Calu3 (cell line): Measurements from ENCODE around the genes KIF15, SACM1L and CCR5.

DNA sequence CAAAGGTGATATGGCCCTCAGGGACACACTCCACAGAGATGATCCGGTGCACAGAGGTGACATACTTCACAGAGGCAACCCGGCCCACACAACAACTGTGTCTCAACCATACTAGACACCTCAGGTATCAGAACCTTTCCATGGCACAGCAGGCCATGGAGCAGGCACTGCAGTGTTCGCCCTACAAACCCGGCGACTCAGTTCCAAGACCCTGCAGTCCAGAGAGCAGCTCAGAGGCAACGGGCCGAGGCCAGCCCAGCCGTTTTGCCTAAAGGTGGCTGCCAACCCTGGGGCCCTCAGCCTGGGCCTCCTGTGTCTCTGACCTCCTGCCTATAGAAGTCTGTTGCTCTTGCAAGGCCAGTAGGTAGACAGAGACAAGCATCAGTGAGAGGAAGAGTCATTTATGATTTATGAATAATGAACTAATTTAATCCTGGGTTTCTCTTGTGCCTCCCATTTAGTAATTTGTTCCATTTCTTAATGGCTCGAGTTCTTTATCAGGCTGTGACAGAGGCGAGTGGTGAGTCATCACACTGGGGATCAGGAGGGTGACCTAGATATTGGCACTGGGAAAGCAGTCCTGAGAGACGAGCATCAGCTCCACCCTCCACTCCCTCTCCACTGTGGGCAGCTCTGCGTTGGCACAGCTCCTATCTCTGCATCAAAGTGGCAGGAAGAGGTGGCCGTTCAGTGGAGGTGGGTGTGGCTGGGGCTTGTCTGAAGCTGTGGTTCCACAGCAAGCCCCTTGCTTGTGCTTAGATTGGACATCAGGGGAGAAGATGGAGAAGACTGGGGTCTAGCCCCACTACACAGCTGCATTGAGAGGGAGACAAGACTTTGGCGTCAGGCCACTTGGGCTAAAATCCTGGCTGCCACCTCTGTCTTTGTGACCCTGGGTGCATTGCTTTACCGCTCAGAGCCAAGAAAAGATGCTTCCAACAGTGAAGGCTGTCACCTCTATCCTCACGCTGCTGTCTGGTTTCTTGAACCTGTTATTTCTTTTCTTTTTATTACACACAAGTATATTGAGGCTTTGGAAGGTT lies 79.9 kb downstream of the ABHD5 start:
- PRO-cap = no peak

GRCh38 chr3:43999289-43999967 lies 242.3 kb upstream of the TOPAZ1 start:
- PRO-cap = bidirectional peak, plus-strand start at chr3:43999332, minus-strand start at chr3:43999136

DNA sequence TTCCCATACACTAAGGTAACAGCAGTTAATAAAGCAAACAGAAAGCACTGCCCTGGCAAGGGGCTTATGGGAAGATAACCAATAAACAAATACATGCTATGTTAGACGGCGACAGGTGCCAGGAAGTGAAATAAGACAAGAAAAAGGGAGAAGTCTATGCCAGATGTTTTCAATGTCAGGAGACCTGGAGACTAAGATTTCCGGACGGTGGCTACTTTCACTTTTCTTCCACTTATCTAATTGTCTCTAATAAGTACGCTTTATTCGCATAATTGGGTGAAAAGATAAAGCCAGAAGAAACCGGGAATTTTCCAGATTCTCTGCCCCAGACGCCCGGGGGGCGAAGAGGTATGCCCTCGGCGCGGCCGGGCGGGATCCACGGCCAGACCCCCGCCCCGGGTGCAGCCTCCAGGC lies 32.6 kb upstream of the ZNF445 start:
- PRO-cap = unidirectional peak, plus-strand start at position 133 of the sequence

DNA sequence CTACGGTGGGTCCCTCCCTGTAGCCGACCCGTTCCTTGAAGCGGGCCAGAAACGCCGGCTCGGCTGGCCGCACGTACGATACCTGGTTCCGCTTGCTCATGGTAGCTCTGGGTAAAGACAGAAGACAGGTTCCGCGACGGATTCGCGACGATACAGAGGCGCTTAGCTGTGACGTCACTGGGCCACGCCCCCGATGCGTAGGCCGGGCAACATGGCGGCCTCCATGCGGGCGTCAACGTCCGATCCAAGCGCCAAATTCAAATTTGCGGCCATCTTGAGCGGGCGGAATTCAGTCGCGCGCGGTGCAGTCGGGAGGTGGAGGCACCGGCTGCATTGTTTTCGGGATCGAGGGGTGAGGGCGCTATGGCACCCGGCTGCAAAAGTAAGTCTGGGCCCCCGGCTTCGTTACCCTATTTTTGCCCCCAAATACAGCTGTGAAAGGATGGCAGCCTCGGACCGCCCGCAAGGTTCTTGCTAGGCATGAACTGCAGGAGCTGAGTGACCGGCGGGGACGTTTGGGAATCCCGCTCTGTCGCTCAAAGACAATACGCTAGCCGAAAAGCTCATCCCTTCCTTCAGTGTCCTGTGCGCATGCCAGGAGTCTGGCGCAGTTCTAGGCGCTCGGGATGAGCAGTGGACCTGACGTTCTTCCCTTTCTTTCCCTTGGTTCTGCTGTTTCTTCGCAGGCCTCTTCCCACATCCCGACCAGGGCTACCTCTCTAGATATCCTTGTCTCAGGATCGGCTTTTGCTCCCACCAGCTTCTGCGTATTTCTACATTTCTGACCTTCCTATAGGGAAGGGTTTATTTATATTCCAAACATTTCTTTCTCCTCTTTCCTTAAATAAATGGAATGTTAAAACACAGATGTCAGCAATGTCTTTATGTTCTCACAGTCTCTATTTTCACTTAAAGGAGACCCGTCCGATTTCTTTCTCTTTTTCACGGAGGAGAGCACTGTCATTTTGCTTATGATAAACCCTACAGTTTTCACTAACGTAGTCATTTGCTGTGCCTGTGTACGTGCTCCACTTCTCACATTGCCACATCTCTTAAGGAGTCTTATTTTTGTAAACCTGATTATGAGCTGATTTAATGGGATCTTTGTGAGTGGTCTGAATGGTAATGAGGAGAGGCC lies at the start of gene KIF15:
TSS of gene KIF15 (plus strand) at position 292 of the 1,138 bp plus-strand sequence.
- PRO-cap = bidirectional peak, plus-strand start at position 292 of the sequence, minus-strand start at position 100 of the sequence; unidirectional peak, minus-strand start at position 671 of the sequence

DNA sequence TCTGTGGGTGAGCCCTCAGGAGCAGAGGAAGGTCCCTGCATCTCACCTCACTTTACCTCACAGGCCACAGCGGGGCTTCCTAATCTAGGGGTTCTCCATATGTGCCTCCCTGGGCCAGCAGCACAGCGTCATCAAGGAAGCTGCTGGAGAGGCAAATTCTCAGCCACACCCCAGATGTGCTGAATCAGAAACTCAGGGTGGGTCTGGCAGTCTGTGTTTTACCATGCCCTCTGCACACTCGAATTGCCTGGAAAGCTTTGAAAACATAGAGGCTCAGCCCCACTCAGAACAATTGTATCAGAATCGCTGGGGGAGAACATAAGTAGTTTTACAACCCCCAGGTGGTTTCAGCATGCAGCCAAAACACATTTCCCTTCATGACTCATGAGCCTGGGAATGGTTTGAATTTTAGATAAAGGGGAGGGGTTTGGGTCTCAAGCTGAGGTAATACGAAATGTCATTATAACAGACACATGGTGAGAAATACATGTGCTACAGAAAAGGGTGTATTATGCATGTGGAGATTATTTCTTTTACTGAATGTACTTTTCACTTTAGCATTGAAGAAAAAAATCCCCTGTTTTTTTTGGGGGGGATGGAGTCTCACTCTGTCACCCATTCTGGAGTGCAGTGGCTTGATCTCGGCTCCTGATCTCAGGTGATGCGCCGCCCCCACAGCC lies 9.6 kb downstream of the TGM4 start:
- PRO-cap = bidirectional peak, plus-strand start at position 209 of the sequence, minus-strand start at position 133 of the sequence; bidirectional peak, plus-strand start at position 460 of the sequence, minus-strand start at position 294 of the sequence

- PRO-cap = no peak
Measured at GRCh38 chr3:44915722-44916234, 41.4 kb downstream of the TGM4 start.

- PRO-cap = no peak
Measured at GRCh38 chr3:44977129-44977604, 1.1 kb downstream of the EXOSC7 start.

DNA sequence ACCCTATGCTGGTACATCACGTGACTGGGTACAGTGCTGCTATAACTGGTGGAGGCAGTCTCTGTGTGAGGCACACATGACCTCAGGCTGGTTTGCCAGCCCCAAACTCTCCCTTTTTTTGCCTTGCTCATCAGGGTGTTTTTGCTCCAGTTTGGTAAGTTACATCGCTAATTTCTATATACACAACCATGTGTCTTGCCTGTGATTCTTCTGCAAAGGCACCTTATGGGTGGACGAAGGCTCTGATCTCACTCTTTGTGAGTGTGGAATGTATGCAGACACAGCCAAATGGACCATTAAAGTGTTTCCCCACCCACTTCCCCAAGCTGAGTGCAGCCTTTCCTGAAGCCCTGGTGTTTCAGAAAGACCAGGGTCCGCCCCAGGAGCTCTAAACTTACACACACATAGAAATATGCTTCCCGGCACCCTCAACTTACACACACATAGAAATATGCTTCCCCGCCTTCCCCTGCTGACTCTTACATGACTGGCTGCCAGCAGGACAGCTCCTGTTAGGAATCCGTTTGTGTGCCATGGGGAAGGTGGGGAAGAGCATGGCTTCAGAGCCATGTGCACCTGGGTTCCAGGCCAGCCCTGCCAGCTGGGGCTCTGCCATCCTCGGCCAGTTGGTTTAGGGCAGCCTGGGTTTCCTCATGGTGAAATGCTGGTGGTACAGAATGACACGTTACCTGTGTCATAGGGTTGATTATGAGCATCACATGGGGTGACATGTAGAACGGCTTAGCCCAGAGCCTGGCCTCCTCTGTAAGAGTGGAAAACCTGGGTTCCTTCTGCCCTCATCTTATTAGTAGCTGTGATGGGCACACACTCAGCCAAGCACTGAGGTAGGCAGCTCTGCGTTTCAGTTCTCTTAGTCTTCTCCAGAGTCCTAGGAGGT lies 3.5 kb downstream of the CLEC3B start:
- PRO-cap = no peak

GRCh38 chr3:45045341-45045791 lies 19.3 kb downstream of the CLEC3B start:
- PRO-cap = no peak

- PRO-cap = bidirectional peak, plus-strand start at chr3:45140652, minus-strand start at chr3:45140543
Measured at GRCh38 chr3:45140306-45140807, 5.8 kb downstream of the CDCP1 start.

DNA sequence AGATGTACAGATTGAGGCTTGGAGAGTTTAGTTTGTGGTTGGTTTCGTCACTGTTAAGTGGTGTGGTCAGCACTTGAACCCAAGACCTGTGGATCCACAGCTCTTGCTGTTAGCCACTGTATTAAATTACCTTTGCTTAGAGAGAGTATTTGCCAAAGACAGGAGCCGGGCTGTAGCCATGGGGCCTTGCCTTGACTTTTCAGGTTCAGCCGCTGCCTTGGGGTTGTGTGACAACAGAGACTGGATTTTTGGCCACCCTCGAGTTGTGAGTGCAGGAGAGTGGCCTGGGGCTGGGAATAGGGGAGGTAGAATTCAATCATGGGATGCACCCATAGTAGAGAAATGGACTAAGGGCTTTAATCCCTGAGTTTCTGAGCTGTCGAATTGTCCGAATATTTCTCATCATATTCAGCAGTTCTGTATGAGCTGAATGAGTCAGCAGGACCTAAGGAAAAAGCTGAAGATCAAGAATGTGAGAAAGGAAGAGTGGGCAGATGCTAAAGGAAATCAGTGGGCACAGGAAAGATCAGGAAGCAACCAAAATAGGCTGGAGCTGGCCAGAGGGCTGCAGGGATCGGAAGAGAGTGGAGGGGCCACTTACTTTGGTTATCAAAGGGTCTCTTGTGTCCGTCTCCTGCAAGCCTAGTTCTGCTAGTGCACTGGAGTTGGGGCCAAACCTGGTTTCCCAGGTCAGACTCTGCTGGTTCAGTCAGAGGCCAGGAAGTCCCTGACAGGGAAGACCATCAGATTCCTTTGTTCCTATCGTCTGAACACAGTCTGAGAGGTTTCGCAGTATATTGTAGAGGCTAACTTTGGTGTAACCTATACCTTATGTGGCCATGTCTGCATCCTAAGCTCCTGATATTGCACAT lies 44.4 kb upstream of the SACM1L start:
- PRO-cap = no peak

DNA sequence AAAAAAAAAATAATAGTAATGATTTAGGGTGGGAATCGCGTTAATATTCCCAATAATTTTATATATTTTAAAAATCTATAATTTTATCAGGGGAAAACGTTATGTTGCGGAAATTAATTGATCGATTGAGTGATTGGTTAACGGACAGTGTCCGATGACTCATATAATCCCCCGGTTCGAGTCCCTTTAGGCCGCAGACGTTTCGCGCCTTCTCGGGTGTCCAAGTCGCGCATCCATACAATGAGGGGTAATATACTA lies 1.2 kb upstream of the SACM1L start:
- PRO-cap = no peak

GRCh38 chr3:45688994-45689653 lies at the start of gene SACM1L:
Gene SACM1L (plus strand): TSS chr3:45689396.
- PRO-cap = bidirectional peak, plus-strand start at chr3:45689435, minus-strand start at chr3:45689077

GRCh38 chr3:45945256-45945642 lies 2.0 kb downstream of the CXCR6 start:
- PRO-cap = no peak

- PRO-cap = no peak
Measured at GRCh38 chr3:45987554-45988159, 8.0 kb downstream of the FYCO1 start.

DNA sequence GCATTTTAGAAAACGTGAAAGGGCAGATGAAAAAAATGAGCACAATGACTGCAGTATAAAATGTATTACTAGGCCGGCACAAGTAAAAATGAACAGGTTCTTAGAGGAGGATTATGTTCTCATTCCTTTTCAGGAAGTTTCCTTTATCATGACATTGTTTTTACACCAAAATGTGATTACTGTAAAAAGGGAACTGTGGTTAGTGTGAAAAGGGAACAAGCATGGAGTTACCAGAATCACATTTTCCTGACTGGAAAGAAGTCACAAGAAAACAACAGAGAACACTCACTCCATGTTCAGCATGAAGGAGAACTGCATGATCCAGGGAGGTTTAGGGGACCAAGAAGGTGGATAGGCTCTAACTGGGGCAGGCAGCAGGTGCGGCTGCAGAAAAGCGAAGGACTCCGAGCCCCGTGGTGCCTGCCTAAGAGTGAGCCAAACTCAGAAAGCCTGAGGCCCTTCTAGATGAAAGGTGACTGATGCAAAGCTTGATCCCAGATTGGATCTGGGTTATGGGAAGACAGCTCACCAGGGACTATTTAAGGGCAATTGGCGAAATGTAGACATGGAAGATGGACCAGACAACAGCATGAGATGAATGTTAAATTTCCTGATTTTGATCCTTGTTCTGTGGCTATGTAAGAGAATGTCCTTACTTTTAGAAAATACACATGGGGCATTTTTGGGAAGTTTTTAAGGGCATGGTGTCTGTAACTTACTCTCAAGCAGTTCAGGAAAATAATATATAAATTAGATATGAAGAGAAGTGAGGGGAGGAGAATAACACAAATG lies 77.3 kb downstream of the CCR1 start:
- PRO-cap = no peak

- PRO-cap = no peak
Measured at GRCh38 chr3:46370705-46371154, at the start of gene CCR5. Gene CCR5 (plus strand): TSS chr3:46370946.

DNA sequence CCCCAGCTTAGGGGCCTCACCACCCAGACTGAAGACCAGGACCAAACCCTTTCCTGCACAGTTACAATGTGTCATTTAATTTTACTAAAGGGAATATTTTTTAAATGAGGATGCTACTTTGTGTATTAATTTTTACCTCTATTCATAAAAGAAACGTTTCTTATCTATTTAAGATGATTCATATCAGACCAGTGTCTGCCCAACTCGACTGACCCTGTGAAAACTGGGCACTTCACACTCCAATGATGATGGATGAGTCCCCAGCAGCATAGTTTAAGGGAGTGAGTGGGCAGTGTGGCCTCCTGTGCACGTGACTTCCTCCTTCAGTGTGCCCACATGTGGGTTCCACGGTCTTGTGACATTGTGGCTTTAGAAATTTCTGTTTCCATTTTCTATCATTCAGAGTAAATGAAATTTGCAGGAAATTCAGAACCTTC lies 11.0 kb upstream of the CCRL2 start:
- PRO-cap = no peak

DNA sequence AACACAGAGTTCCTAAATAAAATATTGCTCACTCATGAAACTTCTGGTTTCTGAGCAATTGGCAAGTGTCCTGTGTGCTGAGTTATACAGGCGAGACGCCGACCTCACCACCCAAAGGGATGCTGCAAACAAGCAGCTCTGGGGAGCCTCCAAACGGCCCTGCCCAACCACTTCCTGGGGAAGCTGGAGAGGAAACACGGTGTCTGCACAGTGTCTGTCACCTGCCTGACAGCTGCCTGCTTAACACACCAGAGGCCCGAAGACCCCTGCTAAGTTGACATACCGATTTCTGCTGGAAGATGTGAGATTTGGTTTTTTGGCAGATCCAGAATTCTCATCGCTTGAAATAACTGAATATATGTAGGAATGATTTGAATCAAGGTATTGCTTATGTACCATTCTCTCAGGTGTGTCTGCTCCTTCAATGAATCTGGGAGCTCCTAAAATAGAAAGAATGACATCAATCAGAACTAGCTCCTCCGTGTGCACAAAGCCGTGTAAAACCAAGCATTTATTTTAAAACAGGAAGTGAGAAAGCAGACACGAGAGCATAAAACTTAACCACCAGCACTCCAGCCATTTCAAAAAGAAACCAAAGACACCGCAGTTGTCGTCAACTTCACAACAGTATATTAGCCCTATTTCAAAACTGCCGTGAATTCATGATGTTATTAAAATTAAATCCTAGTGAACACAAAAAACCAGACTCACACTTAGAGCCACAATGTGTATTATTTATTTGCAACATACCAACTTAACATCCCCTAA lies 27.2 kb downstream of the LRRC2 start:
- PRO-cap = no peak

GRCh38 chr3:46558101-46559137 lies 7.7 kb downstream of the LRRC2 start:
- PRO-cap = unidirectional peak, plus-strand start at chr3:46558620